ENCODE measurements around a stretch of chr11.

- PRO-cap = no peak
- RAMPAGE, long total RNA, 3 experiments = no peak in any of the 3 experiments
These were observed 11.3 kb downstream of the C11orf91 start for GRCh38 chr11:33689238-33689742.

GRCh38 chr11:33689977-33691041, 10.3 kb downstream of the C11orf91 start:
- PRO-cap = no peak
- RAMPAGE, long total RNA, 3 experiments = no peak in any of the 3 experiments

DNA sequence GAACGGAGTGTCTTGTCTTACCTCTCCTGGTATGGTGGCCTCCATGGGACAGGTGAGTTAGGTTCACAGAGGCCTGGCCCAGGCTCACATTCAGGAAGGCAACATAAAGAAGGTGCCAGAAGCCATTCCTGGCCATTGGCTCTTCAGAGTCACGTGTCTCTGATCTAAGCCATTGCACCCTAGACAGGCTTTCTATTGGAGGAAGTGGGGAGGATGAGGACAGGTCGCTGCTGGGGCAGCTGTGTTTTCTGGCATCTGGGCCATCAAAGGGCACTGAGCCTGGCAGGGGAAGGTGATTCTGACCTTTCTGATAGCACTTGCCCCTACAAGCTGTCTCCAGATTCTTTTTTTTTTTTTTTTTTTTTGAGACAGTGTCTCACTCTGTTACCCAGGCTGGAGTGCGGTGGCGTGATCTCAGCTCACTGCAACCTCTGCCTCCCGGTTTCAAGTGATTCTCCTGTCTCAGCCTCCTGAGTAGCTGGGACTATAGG, 14.7 kb downstream of the LMO2 start:
- PRO-cap = no peak
- RAMPAGE, long total RNA, 3 experiments = no peak in any of the 3 experiments

GRCh38 chr11:34067767-34068471, 16.4 kb downstream of the CAPRIN1 start:
- PRO-cap = no peak
- RAMPAGE, long total RNA, 3 experiments = no peak in any of the 3 experiments

DNA sequence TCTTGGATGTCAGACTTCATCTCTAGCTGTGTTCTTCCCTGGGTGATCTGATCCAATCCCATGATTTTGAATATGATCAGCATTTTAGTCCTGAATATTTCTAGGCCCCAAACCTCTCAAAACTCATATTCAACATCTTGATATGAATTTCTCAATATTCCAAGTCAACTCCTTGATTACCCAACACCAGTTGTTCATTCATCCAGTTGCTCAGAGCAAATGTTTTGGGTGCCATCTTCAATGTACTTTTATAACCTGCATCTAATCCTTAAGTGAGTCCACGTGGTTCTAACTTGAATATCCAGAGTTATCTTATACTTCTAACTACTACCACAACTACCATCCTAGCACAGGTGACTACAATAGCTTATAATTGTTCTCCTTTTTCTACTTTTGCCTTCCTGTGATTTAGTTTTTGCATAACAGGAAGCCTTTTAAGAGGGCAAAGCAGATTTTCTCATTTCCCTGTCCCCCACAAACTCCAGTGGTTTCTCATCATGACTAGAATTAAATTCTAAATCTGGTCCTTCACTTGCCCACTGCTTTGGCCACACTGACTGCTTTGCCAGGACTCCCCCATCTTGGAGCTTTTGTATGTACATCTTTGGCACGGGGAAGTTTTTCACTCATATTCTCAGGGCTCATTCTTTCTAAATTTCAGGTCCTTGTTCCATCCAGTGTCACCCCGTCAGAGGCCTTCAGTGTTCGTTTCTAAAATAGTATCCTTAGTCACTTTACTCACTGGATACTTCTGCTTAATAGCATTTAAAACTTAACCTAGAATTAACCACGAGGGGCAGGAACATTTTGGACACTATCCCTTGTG, 1.2 kb upstream of the NAT10 start:
- PRO-cap = no peak
- RAMPAGE, long total RNA, 3 experiments = no peak in any of the 3 experiments

- PRO-cap = no peak
- RAMPAGE, long total RNA, 3 experiments = no peak in any of the 3 experiments
These were observed 86.9 kb downstream of the NAT10 start for GRCh38 chr11:34192365-34192776.

GRCh38 chr11:34241924-34242692, 115.7 kb downstream of the ABTB2 start:
- PRO-cap = no peak
- RAMPAGE, long total RNA, 3 experiments = no peak in any of the 3 experiments

GRCh38 chr11:34318336-34318907, 39.4 kb downstream of the ABTB2 start:
- PRO-cap = no peak
- RAMPAGE, long total RNA, 3 experiments = no peak in any of the 3 experiments

DNA sequence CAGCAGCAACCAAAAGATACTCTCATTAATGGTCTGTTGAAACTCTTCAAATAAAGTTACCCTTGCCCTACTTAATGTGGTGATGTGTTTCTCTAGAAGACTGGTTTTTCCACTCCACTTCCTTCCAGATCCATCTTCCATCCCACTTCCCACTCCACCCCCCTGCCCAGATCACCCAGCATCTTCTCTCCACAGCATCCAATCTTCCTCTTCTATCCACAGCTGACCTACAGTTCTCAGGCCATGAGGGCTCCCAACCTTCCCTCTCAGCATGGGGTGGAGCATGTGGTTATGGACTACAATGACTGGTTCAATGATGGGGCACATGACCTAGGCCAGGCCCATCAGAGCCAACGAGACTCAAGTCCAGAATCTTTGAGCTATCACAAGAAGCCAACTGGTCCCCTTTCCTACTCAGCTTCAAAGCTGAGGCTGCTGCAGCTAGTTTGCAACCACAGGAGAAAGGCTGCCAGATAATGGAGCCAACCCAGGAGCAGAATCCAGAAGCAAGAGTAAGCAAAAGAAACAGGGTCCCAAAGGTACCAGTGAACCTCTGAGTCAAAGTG, 28.5 kb downstream of the ABTB2 start:
- PRO-cap = no peak
- RAMPAGE, long total RNA, 3 experiments = no peak in any of the 3 experiments

GRCh38 chr11:34358125-34359016, 561 bp upstream of the ABTB2 start:
- PRO-cap = bidirectional peak, plus-strand start at chr11:34358191, minus-strand start at chr11:34357998
- RAMPAGE, long total RNA, 3 experiments = no peak in any of the 3 experiments

GRCh38 chr11:34359017-34359567, 1.3 kb upstream of the ABTB2 start:
- PRO-cap = no peak
- RAMPAGE, long total RNA, 3 experiments = no peak in any of the 3 experiments

GRCh38 chr11:34622826-34624023, 2.3 kb downstream of the EHF start:
- PRO-cap = no peak
- RAMPAGE, long total RNA, 3 experiments = no peak in any of the 3 experiments

- PRO-cap = no peak
- RAMPAGE, long total RNA, 3 experiments = no peak in any of the 3 experiments
These were observed 91.7 kb downstream of the APIP start for GRCh38 chr11:34824543-34824877.

DNA sequence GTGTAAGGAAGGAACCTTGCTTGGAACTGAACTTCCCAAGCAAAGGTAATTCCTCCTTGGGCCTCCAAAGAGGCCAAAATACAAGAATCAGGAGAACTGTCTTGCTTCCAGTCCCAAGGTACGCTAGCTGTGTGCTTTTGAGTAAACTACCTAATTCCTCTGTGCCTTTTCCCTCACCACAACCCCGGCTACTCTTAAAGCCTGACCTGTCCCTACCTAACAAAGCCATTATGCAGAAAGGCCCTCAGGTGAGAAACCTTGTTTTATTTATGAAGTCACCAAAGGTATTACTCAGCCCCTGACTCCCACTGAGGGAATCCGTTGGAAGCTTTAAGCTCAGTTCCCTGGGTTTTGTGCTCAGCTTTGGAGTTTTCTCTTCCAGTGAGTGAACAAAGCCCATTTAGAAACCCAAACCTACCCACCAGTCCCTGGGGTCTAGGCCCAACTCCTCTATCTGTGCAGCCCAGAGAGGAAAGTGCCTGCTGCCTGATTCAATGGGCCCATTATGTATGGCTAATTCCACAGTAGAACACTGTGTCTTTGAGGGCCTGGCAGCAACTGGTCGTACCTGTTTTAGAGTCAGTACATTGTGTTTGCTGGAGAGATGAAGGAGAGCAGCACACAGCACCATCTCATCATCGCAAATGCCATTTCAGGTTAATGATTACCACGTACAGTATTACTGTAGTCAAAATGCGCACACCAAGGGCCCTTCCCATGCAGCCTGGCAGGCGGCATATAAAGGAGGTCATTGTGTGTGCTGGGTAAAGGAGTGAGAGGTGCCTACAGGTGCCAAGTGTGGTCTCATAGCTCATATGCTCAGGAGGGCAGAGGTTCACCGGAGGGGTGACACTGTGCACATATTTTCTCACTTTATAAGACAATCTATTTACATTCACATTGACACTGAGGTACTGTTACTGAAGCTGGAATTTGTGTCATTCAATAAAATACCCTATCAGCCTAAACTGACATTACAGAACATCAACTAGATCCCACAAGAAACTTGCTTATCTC, 90.7 kb downstream of the APIP start:
- PRO-cap = no peak
- RAMPAGE, long total RNA, 3 experiments = no peak in any of the 3 experiments

GRCh38 chr11:34854975-34855446, 61.2 kb downstream of the APIP start:
- PRO-cap = no peak
- RAMPAGE, long total RNA, 3 experiments = no peak in any of the 3 experiments

DNA sequence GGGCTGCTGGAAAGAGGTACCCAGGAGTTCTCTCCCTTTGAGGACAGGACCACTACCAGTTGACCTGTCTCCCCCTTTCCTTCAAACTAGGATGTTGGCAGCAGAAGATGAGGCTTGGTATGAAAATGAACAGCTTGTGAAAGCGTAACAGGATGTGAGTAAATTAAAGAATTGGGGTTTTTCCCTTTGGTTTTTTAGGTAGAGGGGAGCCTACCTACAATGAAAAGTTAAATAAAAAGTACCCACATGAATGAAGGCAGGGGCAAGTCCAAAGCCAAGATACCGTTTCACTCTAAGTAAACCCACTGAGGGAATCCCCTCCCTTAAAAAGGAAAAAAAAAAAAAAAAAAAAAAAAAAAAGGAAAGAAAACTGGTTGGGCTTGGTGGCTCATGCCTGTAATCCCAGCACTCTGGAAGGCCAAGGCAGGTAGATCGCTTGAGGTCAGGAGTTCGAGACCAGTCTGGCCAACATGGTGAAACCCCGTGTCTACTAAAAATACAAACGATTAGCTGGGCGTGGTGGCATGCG, 96.3 kb downstream of the PDHX start:
- PRO-cap = no peak
- RAMPAGE, long total RNA, 3 experiments = no peak in any of the 3 experiments

DNA sequence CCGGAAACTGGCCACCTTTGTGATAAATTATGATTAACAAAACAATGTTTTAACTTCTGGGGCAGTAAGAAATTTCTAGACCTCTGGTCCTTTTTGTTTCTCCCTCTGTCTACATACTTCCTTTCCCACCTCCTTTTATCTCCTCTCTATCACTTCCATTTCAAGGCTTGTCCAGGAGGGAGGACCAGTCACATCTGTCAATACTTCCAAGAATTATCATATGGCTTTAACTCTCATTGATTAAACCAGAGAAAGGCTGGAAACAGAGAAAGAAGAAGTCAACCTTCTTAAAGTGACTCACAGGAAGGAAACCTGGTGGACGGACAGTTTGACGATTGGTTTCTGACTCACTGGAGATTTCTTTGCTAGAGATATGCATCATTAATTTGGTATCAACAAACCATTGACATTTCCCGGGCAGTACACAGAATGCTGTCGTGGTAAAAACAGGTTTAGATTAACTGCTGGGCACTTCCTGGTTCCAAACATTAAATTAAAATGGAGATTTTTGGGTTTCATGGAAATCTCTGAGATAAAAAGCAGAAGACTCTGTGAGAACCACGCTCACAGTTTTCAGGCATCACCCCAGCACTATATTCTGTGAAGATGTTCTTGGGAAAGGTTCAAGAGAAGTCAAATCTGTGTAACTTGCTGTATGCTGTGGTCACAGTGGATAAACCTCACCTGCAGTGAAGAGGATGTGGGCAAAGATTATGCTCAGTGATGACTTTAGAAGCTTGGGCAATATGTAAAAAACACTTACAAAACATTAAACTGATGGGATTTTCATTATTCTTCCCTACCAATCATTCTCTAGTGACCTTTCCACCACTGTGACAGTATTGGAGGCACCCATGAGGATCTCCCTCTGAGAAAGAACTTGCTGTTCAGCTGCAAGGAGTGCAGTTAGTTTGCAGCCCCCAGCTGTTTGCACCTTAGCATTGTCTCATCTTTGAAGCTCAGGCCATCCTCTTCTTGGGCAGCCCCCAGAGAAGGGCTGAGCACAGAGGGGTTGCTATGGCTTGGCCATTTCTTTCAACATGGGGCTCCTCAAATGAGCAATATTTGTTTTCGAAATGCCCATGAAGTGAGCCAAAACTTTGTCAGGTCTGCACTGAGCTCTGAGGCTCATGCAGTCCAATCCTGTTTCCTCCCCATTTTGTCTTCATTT, 61.1 kb upstream of the CD44 start:
- PRO-cap = no peak
- RAMPAGE, long total RNA, 3 experiments = no peak in any of the 3 experiments

- PRO-cap = no peak
- RAMPAGE, long total RNA, 3 experiments = no peak in any of the 3 experiments
These were observed 33.6 kb upstream of the CD44 start for GRCh38 chr11:35105462-35105763.

GRCh38 chr11:35160208-35160763, 21.3 kb downstream of the CD44 start:
- PRO-cap = no peak
- RAMPAGE, long total RNA, 3 experiments = no peak in any of the 3 experiments

- PRO-cap = no peak
- RAMPAGE, long total RNA, 3 experiments = no peak in any of the 3 experiments
These were observed 39.6 kb downstream of the CD44 start for GRCh38 chr11:35178671-35178882.